Metastatic Lung Carcinoma in the Adrenal Gland (tissue), 1 donor: ENCODE measurements around a stretch of chr5.

- PRO-cap = no peak
Observed at GRCh38 chr5:219415-219994, 1.4 kb downstream of the SDHA start.

DNA sequence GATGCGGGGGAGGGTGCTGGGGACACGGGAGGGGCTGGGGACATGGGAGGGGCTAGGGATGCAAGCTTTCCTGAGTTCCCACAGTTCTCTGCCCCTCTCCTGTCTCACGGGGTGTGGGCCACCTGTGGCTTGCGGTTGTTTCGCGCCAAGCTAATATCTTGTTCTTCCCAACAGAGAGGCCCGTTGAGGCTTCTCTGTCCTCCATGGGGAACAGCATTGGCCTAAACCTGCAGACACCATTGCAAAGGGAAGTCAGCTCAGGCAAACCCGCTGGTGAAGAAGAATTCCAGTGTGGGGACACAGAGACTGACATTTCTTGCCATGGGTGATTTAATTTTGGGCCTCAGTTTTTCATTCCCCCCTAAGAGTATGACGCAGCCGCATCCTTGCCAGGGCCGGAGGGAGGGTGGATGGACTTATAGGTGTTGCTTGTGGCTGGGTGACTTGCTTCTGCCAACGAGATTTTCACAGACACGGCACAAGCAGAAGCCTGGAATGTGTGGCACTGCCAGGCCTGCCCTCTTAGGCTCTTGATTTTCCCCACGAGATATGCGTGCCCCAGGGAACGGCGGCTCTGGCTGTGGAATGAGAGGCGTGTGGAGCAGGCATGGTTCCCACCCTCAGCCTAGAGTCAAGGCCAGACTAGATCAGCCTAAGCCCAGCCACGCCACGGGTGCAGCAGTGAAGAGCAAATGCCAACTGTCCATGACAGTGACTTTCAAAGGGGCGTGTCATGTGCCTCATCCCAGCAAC, 7.6 kb downstream of the PDCD6 start:
- PRO-cap = no peak

GRCh38 chr5:283202-284114, 12.0 kb downstream of the PDCD6 start:
- PRO-cap = no peak

- PRO-cap = no peak
Observed at GRCh38 chr5:286027-286444, 14.6 kb downstream of the PDCD6 start.

- PRO-cap = no peak
Observed at GRCh38 chr5:312701-313220, 8.8 kb upstream of the AHRR start.

DNA sequence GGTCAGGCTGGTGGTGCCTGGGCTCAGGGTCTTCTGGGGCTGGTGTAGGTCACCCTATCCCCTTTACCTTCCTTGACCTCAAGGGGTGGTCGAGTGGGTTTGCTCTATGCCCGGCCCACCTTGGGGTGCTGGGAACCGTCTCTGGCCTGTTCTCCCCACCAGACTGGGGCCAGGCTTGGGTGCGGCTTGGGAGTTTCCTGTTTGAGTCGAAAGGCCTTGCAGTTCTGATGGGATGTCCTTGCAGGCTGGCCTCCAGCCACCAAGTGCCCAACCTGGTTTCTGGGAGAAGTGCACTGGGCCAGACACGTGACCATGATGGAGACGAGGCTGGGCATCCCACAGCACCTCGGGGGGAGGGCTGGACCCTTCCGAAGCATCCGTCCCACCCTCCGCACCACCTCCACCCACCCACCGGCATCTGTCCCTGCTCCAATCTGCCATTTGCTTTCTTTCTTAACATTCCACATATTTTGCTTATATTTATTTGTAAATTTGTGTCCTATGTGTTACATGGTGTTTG, 3.8 kb downstream of the AHRR start:
- PRO-cap = no peak

DNA sequence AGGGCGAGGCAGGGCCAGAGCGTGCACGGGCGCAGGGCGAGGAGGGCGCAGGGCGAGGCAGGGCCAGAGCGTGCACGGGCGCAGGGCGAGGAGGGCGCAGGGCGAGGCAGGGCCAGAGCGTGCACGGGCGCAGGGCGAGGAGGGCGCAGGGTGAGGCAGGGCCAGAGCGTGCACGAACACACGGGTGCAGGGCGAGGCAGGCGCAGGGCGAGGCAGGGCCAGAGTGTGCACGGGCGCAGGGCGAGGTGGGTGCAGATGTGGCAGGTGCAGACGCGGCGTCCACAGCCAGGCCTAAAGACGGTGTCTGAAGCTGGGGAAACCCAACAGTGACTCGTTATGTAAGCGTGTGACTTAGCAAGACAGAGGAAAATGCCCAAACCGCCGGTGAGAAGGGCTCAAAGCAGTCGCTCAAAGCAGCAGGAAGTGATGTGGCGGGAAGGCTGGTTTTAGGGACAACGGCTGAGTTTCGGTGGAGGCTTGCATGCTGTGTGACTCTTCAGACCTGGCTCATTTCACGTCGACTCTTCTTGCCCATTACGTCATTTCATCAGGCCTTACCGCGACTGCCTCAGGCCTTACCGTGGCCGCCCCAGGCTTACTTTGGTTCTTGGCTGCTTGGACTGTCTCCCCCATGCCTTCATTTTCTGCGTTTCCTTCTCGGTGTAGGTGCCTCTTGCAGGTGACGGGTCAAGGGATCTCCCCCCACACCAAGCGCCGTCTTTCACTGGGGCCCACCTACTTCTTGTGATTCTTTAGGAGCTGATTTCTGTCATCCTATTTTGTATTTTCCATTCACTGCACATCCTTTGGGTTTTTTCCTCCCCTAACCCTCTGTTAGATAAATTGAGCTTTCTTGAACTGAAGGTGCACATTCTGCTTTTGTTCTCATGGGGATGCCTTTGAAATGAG, 50.5 kb upstream of the EXOC3 start:
- PRO-cap = no peak

- PRO-cap = no peak
Observed at GRCh38 chr5:642584-643130, 30.5 kb downstream of the CEP72 start.

DNA sequence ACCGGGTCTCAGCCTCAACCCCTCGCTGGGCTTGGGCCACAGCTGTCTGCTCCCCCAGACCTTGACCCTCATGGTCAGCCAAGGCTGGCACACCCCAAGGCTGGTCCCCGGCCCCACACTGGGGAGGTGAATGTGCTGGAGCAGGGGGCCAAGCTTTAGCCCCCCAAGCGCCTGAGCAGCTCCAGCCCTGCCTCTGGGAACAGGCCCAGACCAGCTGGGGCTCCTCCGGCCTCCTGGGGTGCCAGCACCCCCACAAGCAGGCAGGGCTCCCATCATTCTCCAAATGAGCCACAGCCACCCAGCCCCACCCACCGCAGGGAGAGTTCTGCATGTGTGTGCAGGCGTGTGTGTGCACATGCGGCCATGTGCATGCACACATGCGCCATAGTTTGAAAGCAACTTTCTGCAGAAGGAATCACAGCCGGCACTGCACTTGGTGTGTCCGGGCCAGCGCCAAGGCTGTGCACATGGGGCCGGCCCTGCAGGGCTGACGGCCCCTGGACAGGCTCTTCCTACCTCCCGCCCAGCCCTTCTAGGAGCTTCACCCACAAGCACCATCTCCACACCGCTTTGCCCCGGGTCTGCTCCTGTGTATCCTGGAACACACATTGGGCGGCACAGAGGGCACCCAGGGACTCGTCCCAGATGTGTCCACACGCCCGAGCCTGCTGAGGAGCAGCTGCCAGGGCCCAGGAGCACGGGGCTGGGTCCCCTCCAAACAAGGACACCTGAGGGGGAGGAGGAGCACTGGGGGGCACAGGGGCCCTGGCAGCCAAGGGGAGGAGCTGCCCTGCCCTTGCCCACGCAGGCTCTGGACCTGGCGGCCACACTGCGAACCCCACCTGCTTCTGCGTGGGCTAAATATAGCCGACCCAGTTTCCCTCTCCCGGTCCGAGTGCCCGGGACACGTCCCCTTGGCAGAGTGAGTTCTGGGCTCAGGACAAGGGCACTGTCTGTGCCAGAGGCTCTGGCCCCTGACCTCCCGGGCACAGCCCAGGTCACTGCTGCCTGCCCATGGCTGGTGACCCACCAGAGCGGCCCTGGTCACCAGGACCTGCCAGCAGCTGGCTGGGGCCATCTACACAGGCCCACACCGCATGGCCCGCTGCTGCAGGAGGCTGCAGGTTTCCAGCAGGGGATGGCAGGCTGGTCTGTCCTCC, 19.2 kb downstream of the TPPP start:
- PRO-cap = no peak

DNA sequence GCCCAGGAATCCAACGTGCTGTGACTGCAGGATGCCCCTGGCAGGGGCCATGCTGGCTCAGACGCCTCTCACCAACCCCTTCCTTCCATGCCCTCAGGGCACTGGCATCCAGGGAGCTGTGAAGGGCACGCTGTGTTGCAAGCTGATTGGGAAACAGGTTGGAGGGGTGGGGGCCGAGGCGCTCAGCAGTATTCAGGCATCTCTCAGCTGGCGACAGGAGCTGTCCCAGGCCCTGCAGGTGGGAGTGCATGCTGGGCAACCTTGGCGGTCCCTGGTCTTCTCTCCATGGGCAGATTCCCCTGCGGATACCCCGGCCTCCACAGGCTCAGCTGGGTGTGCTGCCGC, 9.6 kb downstream of the TPPP start:
- PRO-cap = no peak

- PRO-cap = no peak
Observed at GRCh38 chr5:690885-691475, 2.2 kb downstream of the TPPP start.

GRCh38 chr5:693894-694245, 718 bp upstream of the TPPP start:
- PRO-cap = no peak

GRCh38 chr5:756909-757415, 27.6 kb downstream of the ZDHHC11B start:
- PRO-cap = no peak

- PRO-cap = no peak
Observed at GRCh38 chr5:776805-777202, 7.7 kb downstream of the ZDHHC11B start.

DNA sequence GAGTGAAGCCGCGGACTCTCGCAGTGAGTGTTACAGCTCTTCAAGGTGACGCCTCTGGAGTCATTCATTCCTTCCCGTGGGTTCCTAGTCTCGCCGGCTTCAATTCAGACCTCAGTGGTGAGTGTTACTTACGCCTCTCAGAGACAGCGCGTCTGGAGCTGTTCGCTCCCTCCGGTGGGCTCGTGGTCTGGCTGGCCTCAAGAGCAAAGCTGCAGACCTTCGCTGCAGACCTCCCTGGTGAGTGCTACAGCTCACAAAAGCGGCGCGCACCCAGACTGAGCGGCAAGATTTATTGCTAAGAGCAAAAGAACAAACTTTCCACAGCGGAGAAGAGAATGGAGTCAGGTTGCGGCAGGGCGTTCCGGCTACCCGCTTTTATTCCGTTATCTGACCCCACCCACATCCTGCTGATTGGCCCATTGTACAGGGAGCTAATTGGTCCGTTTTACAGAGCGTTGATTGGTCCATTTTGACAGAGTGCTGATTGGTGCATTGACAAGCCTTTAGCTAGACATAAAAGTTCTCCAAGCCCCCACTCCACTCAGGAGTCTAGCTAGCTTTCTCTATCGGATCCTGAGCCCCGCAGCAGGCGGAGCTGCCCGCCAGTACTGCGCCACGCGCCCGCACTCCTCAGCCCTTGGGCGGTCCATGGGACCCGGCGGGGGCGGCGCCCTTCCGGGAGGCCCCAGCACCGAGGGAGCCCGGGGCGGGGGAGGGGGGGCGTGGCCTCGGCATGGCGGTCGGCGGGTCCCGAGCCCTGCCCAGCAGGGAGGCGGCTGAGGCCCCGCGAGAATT, 7.1 kb downstream of the ZDHHC11B start:
- PRO-cap = no peak

DNA sequence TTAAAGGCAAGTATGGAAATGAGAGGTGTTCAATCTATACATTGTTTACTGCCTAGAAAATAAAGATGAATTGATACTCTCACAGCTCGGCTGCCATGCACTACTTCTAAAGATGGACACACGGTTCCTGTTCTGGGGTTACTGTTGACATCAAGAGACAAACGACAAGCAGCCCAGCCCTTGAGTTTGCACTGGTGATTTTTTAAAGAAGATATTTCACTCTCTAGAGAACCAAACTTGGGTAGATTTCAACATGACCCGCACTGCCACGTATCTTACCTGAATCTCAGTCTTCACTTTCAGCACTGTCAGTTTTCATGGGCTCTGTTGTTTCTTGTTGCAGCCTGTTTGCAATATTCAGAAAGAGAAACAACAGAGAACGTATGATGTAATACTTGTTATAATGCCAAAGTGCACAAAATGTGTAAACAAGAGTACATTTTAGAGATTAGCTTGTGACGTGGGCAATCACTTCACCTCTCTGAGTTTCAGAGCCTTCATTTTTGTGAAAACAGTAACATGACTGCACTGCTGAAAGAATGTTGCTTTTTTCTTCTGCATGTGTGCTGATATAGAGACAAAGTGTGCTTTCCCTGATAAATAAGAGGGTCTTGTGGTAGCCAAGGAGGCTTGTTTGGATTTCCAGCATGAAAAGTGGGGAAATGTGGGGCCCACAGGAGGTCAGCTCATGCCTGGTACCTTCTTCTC, 16.4 kb upstream of the ZDHHC11B start:
- PRO-cap = no peak

- PRO-cap = no peak
Observed at GRCh38 chr5:926736-927327, 34.1 kb downstream of the TRIP13 start.

GRCh38 chr5:958544-959545, 49.8 kb upstream of the NKD2 start:
- PRO-cap = no peak

DNA sequence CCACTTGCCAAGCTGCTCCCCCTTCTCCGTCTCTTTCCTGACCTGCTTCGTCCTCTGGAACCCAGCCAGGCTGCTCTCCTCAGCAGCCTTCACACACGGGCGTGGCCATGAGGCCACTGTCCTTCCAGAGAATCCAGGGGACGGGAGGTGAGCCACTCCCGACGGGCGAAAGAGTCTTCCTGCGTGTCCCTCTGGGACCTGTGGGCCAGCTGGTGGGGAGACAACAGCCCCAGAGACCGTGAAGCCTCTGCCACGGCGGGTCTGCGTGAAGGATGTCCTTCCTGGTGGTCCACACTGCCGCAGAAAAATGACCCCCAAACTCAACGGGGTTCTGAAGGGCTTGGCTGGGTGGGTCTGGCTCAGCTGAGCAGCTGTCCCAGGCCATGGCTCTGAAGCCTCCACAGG, 47.5 kb upstream of the NKD2 start:
- PRO-cap = no peak

- PRO-cap = no peak
Observed at GRCh38 chr5:1008903-1009287, 293 bp downstream of the NKD2 start.